Melanocyte of skin (primary cell): Measurements from ENCODE around the gene GPR75.

DNA sequence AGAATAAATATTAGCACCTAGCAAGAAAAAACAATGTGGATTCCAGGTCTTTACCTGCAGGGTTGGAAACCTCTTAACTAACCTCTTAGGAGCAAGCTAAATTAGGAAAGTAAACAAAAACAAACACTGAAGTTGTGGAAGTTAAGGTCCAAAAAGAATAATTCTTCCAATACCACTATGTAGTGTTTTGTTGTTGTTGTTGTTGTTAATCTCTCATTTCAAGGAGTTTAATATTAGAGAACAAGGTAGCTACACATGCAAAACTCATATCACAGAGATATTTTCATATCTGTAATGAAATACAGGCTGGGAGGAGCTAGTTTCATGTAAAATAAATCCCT is 1044.4 kb upstream of the CHAC2 start:
- CAGE, long polyA plus RNA, 2 experiments: no peak in any of the 2 experiments

DNA sequence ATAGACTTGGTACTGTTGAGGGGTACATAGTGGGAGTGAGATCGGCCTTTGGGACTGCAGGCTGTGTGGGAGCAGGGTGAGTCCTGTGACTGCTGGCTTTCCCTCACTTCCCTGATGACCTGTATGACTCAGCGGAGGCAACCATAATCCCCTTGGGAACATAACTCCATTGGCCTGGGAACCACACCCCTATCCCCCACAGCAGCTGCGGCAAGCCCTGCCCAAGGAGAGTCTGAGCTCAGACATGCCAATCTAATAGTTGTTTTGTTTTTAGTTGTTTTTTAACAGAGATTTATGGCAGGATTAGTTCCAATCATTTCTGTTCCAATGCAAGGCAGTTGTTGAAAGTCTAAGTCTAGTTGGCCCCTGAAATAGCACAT is 414.1 kb upstream of the CHAC2 start:
- CAGE, long polyA plus RNA, 2 experiments: no peak in any of the 2 experiments

GRCh38 chr2:53767271-53767713 is 312 bp upstream of the CHAC2 start:
- CAGE, long polyA plus RNA, 2 experiments: no peak in any of the 2 experiments

GRCh38 chr2:53826563-53827279 is 33.0 kb downstream of the GPR75 start:
- CAGE, long polyA plus RNA, 2 experiments: no peak in any of the 2 experiments

GRCh38 chr2:53859597-53860507 is at the start of gene GPR75:
GPR75 (minus strand) TSS chr2:53859967.
- CAGE, long polyA plus RNA, 2 experiments: no peak in any of the 2 experiments

DNA sequence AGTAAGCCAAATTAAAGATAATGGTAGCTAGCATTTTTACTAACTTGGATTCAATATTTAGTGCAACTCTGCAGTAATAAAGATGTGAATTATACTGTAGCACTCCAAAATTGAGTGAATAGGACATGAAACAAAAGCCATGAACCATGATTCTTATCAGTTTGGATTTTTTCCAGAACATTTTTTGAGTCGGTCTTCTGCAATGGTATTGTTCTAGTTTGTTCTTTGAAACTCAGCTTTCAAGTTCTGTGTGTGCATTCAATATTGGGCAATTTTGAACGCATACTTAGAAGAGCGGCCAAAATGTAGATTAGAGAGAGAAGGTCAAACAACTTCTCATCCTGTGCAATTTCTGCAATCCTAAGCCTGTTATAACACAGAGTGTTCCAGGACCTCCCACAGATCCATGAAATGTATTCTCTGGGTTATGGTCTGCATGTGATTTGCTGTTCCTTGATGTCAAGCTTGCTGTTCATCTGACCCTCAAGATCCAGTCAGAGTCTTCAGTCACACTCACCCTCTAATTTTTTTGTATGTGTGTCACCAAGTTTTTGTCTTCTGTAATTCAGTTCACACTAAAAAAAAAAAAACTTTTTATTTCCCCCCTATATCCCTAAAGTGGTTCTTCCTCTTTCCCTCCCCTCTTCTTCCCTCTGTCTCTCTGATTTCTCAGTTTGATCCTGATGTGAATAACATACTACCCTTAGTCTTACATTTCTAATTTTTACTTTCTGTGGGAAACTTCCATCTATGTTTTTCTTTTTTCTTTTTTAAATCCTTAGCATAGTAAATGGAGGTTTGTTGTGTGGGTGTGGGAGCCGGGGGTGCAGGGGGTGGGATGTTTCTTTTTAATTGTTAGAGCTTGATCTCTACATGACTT is 48.2 kb downstream of the TSPYL6 start:
- CAGE, long polyA plus RNA, 2 experiments: no peak in any of the 2 experiments

- CAGE, long polyA plus RNA, 2 experiments: no peak in any of the 2 experiments
Measured at GRCh38 chr2:54430585-54431115, 25.5 kb upstream of the SPTBN1 start.

GRCh38 chr2:54524352-54524551 is 68.1 kb downstream of the SPTBN1 start:
- CAGE, long polyA plus RNA, 2 experiments: no peak in any of the 2 experiments

- CAGE, long polyA plus RNA, 2 experiments: no peak in any of the 2 experiments
Measured at GRCh38 chr2:54557395-54557527, 101.1 kb downstream of the SPTBN1 start.

DNA sequence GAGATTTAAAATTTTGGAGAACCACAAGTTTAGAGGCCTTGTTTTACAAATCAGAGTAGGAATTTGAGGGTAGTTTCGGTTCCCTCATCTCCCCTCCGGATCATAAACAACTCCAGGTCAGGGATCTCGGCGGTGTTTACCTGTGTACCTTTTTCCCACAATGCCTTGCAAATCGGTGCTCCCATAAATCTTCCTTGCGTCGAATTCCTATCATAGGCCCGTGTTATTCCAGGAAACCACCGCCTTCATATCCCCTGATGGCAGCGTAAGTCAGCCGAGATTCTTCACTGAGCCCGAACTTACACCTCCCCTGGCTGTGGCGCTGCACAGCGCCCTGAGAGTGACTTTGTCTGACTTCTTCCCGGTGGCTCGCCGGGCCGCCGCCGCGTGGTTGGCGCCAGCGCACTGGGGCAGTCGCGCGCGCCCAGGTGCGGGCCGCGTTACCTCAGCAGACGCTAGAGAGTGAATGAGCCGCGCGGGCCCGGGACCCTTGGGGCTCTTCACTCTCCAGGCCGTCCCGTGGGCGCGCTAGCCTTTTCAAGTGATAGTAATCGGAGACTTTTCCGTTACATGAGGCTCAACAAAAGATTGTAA is 101.5 kb downstream of the SPTBN1 start:
- CAGE, long polyA plus RNA, 2 experiments: no peak in any of the 2 experiments

DNA sequence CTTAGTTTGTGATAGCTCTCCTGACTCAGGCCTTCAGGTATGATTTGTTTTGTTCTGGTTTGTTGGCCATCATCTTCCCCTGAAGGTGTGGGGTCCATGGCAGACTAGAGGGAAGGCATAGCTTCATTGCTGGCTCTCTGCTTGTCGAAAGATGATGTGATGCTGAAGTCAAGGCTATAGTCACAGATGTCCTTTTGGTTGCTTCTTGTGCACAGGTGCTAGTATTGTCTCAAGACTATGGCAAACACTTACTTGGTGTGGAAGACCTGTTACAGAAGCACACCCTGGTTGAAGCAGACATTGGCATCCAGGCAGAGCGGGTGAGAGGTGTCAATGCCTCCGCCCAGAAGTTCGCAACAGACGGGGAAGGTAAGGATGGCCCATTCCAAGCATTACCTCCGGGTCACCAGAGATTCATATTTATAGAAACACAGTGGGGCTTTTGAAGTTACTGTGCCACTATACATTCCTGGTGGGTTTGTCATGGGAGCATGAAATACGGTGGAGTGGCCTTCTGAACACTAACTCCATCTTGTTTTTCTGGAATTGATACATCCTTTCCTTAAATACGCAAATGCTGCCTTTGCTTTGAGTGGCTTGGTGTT is 95.5 kb upstream of the EML6 start:
- CAGE, long polyA plus RNA, 2 experiments: no peak in any of the 2 experiments

- CAGE, long polyA plus RNA, 2 experiments: no peak in any of the 2 experiments
Measured at GRCh38 chr2:54641855-54642546, 81.5 kb upstream of the EML6 start.

GRCh38 chr2:54967895-54968489 is 82.3 kb downstream of the RTN4 start:
- CAGE, long polyA plus RNA, 2 experiments: no peak in any of the 2 experiments

GRCh38 chr2:54968490-54969287 is 81.6 kb downstream of the RTN4 start:
- CAGE, long polyA plus RNA, 2 experiments: no peak in any of the 2 experiments

DNA sequence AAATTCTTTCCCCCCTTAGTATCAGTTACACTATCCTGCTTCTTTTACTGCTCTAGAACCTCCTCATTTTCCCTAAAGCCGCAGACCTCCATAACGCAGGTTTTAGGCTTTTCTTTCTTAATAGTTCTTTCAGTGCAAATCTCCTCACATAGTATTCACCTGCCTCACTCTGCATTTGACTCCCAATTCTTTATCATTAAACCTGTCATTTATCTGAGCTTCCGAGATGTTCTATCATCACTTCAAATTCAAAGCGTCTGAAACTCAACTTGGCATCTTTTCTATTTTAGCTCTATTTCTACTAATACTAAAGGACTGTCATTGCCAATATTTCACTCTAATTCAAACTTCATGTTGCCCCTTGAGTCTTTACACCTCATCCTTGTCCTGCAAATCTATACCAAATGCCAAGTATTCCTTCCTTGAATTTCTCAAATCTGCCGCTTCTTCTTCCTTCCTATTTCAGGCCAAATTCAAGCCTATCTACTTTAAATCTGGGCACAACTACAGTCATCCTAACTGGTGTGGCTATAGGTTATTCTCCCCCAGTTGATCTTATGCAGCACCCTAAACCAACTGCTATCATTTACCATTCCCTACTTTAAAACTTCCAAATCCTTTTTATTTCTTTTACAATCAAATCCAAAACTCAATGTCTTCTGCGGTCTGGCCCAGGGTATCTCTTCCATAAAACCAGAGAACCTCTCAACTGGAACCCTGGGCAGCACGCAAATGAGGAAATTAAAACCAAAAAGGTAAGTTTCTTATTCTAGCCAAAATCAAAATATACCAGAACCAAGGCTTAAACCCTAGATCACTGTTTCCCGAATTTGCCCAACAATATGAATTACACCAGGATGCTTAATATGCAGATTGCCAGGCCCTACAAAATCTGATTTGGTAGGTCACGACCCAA is 43.2 kb downstream of the RTN4 start:
- CAGE, long polyA plus RNA, 2 experiments: no peak in any of the 2 experiments

DNA sequence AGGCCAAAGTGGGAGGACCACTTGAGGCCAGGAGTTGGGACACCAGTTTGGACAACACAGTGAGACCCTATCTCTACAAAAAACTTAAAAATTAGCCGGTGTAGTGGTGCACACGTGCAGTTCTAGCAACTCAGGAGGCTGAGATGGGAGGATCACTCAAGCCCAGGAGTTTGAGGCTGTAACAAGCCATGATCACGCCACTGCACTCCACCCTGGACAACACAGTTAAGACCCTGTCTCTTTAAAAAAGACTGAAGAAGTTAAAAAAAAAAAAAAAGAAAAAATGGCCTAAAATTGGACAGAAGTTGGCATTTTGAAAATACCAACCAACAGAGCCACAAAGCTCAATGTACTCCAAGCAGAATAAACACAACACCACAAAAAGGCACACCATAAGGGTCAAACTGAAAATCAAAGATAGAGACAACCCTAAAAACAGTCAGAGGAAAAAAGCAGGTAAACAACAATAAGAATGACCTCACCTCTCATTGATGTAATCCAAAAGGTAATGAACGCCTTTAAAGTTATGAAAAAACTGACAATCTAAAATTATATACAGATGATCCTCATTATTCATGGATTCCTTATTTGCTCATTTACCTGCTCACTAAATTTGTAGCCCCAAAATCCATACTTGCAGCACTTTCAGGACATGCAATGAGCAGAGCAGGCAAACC is 17.3 kb downstream of the RTN4 start:
- CAGE, long polyA plus RNA, 2 experiments: no peak in any of the 2 experiments

- CAGE, long polyA plus RNA, 2 experiments: no peak in any of the 2 experiments
Measured at GRCh38 chr2:55097402-55098149, 47.3 kb upstream of the RTN4 start.

DNA sequence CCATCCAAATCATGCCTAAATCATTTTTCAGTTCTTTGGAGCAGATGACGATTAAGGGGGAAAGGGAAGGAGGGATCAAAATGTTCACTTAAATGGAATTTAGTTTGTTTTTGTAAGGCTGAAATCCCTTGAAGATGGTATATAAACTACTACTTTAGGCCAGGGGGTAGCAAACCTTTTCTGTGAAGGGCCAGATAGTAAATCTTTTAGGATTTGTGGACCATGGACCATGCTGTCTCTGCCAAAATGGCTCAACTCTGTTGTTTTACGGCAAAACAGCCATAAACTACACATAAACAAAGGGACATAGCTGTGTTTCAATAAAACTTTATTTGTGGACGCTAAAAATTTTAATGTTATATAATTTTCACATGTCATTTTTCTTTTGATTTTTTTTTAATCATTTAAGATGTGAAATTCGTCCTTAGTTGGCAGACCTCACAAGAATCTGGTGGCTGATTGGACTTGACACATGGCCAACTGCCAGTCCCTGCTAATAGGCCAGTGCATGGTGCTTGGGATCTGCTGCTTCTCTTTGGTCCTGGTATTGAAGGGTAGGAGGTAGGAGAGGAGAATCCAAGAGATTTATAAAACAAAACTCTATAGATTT is 52.0 kb upstream of the RTN4 start:
- CAGE, long polyA plus RNA, 2 experiments: no peak in any of the 2 experiments

- CAGE, long polyA plus RNA, 2 experiments: no peak in any of the 2 experiments
Measured at GRCh38 chr2:55123688-55124354, 73.6 kb upstream of the RTN4 start.

DNA sequence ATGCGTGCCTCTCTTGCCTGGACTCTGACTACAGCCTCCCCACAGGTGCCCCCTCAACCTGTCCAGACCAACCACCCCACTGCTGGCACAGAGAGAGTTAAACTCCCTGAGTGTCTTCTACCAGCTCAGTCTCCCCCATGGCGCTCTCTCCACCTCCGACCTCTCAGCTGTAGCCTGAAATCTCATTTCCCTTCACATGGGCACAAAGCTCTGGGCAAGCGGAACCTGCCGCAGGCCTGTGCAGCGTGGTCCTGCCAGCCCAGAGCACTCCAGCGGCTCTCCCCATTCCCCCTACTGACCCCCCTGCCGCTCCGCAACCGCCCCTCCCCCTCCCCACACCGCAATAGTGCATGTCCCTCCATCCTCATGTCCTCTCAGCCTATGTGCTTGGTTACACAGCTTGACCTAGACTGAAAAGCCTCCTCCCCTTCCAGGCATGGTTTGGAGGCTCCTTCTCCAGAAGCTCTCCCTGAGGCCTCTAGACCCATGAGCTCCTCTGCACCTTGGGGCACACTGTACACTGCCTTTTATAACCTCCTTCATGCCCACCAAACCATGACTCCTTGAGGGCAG is 87.4 kb upstream of the RTN4 start:
- CAGE, long polyA plus RNA, 2 experiments: no peak in any of the 2 experiments